H4 (cell line): ENCODE results near the genes RNF7, TFDP2 and U2SURP.

GRCh38 chr3:141412056-141412725 is 43.9 kb downstream of the ZBTB38 start:
- RAMPAGE, long total RNA = no peak

DNA sequence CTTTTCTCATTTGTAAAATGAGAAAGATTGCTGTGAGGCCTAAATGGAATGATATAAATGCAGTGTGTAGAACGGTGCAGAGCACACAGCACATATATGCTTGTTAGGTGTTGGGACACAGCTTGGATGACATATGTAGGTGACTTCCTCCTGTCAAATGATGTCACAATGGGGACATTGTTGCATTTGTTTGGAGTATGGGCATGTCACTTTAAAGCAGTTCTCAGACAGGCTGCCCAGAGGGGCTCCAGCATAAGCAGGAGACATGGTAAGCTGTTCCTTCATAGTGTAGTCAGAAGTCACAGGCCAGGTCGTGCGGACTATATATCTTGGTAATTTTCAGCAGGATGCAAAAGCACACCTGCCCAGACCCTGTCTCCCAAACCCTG is 57.6 kb downstream of the ZBTB38 start:
- RAMPAGE, long total RNA = no peak

DNA sequence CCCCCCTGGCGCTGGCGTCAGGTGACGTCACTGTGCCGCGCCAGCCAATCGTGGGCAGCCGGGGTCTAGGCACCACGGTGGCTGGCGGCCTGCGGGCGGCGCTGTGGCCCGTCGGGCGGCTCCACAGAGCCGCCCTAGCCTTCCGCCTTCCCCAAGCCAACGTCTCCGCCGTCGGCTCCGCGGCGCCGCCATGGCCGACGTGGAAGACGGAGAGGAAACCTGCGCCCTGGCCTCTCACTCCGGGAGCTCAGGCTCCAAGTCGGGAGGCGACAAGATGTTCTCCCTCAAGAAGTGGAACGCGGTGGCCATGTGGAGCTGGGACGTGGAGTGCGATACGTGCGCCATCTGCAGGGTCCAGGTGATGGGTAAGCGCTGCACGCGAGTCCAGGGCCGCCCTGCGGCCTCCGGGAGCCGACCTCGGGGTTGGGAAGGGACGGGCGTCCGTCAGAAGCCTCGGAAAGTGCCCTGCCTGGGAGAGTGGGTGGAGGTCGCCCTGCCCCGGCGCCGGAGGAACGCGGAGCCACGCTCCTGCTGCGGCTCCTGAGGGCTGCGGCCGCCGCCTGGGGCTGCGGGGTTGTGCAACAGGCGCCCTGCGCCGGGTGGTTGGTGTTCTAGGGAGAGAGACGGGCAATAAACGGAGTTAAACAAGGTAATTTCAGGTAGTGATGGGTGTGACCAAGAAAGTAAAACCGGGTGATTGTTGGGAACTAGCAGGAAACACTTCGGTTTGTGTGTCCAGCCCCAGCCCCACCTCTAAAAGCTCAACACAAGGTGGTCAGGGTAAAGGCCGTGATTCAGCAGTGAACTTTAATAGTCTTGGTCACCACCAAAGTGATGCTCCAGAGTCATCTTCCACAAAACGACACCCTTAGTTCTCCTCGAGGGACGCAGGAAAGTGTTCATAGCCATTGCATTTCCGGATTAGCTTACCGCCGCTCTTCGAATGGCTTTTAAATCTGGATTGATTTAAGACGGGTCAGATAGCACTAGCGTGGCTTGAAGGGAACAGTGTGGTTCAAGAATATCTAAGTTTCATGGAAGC is at the start of gene RNF7:
RNF7 (plus strand) TSS at position 147 of the 1,042 bp plus-strand sequence.
- RAMPAGE, long total RNA = start-site peak on the plus strand centred at position 138 of the sequence, 108 bp wide, 1,155 reads

DNA sequence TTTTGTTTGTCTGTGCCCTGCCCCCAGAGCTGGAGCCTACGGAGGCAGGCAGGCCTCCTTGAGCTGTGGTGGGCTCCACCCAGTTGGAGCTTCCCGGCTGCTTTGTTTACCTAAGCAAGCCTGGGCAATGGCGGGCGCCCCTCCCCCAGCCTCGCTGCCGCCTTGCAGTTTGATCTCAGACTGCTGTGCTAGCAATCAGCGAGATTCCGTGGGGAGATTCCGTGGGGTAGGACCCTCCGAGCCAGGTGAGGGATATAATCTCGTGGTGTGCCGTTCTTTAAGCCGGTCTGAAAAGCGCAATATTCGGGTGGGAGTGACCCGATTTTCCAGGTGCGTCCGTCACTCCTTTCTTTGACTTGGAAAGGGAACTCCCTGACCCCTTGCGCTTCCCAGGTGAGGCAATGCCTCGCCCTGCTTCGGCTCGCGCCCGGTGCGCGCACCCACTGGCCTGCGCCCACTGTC is 613 bp upstream of the GRK7 start:
- RAMPAGE, long total RNA = no peak

DNA sequence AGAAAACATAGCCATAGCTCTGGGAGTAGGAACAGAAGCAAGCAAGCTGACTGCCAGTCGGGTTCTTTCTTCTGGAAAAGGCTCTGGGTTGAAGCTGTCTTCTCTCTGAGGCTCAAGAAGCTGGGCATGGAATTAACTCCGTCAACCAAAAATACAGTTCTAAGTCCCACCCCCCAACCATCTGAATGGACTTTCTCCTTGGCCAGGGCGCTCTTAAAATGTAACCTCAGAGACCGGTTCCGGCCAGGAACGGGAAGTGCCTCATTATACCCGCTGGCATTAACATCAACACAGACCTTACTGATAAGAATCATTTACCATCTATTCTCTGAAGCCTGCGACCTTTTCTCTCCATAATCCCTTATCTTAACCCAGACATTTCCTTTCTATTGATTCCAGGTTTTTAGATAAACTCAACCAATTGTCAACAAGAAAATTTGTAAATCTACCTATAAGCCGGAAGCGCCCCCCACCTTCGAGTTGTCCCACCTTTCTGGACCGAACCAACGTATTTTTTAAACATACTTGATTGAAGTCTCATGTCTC is 64.7 kb downstream of the ATP1B3 start:
- RAMPAGE, long total RNA = no peak

GRCh38 chr3:142090288-142090959 is 58.9 kb downstream of the TFDP2 start:
- RAMPAGE, long total RNA = no peak

DNA sequence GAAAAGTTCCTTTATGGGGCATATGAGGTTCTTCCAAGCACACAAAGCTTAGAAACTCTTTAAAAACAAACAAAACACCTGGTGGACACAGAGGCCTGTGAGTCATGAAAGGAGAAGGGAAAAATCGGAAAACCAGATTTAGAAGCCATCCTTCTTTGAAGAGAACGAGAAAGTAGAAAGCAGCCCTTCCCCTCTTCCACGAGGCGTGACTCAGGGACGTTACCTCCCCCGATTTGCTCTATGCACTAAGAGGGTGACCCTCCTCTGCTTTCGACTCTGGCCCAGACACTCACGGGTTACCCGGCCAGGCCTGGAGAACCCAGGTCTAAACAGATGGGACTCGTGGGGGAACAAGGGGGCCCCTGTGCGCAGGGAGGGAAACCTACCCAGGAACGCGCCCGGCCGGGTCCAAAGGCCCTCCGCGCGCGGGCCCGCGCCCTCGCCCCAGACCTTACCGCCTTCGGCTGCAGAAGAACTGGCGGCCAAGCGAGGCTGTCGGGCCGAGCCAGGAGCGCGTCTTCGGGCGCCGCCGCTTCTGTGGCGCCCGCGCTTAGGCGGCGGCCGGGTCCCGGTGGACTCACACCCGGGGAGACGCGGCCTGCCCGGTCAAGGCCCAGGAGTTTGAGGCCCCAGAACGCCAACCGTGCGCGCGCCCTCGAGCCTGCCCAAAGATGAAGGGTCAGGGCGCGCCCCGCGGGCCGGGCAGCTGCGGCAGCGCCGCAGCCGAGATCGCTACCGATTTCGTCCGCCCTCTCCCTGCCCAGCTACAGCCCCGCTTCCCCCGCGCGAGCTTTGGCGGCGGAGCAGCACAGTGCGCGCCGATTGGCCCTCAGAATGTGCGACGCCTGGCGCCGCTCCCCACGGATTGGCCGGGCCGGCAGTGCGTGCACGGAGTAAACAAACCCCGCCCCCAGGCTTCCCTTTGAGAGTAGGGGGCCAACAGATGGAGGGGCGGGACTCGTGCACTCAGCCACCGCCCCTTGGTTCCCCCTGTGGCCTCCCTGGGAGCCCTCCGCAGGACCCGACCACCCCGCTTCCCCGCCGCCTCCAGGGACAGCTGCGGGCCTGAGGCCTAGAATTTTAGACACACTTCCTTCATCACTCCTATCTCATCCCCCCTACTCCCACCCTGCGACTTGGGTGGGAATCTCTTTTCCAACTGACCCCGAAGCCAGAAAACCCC is at the start of gene TFDP2:
TFDP2 (minus strand) TSS at position 817 of the 1,183 bp plus-strand sequence.
- RAMPAGE, long total RNA = no peak

DNA sequence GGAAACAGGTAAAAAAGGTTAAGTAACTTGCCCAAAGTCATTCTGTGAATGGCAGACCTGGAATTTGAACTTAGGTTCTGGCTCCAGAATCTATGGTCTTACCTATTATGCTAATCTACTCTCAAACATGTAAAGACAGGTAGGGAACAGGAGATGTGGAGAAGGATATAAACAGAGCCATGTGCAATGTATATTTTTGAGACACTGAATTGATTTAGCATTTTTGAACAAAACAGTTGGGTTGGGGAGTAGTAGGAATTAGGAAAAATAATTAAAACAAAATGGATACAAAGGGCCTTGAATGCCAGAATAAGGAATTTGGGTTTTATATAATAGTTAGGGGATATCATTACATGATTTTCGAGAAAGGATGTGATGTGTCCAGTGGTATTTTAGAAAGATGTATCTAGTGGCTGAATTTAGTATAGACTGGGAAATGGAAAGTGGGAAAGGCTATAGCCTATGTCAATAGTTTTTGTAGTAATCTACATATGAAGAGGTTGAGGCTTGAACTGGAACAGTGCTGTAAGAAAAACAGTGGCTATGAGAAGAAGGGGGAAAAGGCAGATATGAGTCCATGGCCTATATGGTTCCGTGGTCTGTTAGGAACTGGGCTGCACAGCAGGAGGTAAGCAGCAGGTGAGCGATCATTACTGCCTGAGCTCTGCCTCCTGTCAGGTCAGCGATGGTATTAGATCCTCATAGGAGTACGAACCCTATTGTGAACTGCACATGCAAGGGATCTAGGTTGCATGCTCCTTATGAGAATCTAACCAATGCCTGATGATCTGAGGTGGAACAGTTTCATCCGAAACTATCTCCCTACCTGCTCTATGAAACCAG is 15.7 kb downstream of the TRPC1 start:
- RAMPAGE, long total RNA = no peak

- RAMPAGE, long total RNA = no peak
Measured at GRCh38 chr3:142862786-142863846, 25.8 kb downstream of the PCOLCE2 start.

GRCh38 chr3:143001511-143002371 is at the start of gene U2SURP:
Gene U2SURP (plus strand): TSS chr3:143001570.
- RAMPAGE, long total RNA = start-site peak on the plus strand at chr3:143001601-143001616, 236 reads

- RAMPAGE, long total RNA = no peak
Measured at GRCh38 chr3:143120821-143121909, 1.6 kb downstream of the CHST2 start.

DNA sequence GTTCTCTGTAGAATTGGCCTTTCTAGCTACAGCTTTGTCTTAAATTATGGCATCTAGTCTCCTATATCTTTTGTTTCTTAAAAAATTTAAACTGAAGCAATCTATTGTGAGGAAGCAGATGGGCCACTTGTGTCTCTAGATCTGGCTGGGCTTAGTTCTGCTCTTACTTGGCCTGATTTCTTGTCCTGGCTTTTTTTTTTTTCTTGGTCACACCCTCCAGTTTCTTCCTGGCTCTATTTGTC is 31.3 kb downstream of the CHST2 start:
- RAMPAGE, long total RNA = no peak

DNA sequence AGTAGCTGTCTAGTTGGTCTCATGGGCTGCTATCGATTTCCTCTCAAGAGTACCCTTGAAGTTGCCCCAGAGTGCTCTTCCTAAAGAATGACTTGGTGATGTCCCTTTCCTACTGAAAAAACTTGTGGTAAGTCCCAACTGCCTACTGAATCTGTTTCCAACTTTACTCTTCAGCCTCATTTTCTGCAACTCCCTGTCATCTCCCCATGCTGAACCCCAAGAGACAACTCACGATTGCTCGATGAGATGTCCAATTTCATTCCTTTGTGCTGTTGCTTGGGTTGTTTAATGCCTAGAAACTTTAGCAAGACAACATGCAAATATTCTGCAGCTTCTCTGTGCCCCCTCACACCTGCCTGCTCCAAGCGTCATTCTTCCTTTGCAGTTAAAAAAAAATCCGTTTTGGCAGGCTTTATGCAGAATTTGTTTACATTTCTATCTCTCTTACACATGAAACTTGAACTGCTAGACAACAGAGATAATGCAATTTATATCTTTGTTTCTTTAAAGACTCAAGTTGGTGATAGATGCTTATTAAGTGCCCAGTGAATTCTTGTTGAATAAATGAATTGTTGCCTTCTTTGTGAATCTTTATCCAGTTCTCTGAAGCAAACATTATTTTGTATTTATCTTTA is 53.1 kb downstream of the CHST2 start:
- RAMPAGE, long total RNA = no peak

DNA sequence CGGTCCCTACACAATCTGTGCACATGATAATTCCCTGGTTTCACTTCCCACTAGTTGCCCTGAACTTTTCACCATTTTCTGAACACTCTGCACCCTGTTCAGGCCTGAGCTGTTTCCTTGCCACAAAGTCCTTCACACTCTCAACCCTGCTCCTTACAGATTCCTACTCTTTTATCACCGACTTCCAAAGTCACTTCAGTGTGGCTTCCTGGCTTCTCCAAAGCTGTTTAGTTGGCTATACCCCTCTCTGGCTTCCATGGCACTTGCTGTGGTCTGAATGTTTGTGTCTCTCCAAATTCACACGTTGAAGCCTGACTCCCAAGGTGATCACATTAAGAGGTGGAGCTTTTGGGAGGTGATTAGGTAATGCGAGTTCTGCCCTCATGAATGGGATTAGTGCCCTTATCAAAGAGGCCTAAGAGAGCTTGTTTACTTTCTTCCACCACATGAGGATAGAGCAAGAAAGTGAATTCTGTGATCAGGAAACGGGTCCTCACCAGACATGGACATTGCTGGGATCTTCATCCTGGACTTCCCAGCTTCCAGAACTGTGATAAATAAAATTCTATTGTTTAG is 233.5 kb downstream of the CHST2 start:
- RAMPAGE, long total RNA = no peak

DNA sequence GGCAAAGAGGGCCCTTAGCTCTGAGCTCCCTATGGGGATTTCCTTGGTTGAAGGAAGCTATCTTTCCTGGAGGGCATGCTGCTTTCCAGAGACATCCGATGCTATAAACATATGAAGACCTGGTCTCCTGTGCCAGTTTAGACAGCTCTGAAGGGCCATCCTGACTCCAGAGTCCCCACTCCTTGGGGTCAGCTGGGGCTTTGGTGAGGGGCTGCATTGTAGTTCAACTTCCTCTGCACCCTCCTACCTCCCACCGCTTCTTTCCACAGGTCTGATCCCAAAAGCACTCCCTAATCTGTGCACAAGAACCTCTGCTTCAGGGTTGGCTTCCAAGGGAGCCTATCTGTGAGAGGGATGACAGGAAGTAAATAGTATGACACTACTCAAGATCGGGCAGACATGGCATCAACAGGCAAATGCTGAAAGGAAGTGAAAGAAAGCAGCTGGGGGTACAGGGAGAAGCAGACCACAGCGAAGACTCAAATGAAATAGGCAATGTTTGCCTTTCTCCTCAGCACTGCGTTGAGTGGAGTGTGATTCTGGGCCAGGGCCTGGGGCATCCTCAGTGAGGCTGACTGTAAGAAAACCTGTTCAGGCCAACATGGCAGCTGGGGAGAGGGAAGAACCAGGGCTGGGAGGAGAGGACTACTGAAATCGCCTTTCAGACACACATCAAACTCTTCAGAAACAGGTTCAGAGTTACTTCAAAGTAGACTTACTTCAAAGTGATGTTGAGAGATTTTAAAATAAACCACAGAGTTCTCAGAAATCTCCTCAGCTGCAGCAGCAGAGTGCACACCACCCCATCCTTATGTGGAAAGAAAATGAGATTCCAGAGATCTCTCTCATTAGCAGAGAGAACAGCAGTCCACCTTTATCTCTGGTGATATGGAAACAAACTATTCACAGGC is 96.6 kb downstream of the SLC9A9 start:
- RAMPAGE, long total RNA = no peak

DNA sequence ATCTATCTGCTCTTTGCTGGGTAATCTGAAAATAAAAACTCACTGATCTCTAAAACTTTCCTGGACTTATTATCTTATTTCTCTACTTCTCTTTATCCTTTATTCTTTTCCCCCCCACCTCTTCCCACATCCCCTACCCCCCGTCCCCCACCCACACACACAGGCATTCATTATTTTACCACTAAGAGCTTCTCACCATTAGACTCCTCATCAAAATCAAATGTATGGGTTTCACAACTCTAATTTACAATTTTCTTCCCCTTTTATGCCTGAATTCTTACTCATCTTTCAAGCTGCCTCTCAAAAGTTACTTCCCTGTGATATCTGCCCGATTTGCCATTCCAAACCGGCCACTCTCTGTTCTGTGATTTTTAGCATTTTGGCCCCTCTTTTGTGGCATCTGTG is 42.3 kb downstream of the SLC9A9 start:
- RAMPAGE, long total RNA = no peak

DNA sequence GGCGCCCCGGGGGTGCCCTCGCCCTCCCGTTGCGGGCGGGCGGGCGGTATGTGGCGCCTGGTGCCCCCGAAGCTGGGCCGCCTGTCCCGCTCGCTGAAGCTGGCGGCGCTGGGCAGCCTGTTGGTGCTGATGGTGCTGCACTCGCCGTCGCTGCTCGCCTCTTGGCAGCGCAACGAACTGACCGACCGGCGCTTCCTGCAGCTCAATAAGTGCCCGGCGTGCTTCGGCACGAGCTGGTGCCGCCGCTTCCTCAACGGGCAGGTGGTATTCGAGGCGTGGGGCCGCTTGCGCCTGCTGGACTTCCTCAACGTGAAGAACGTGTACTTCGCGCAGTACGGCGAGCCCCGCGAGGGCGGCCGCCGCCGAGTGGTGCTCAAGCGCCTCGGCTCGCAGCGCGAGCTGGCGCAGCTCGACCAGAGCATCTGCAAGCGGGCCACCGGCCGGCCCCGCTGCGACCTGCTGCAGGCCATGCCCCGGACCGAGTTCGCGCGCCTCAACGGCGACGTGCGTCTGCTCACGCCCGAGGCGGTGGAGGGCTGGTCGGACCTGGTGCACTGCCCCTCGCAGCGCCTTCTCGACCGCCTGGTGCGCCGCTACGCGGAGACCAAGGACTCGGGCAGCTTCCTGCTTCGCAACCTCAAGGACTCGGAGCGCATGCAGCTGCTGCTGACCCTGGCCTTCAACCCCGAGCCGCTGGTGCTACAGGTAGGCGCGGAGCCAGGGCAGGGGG is 827 bp downstream of the DIPK2A start:
- RAMPAGE, long total RNA = no peak

- RAMPAGE, long total RNA = no peak
Measured at GRCh38 chr3:146093827-146094303, 67.1 kb downstream of the PLOD2 start.

- RAMPAGE, long total RNA = no peak
Measured at GRCh38 chr3:146241709-146242463, 9.0 kb downstream of the PLSCR4 start.

DNA sequence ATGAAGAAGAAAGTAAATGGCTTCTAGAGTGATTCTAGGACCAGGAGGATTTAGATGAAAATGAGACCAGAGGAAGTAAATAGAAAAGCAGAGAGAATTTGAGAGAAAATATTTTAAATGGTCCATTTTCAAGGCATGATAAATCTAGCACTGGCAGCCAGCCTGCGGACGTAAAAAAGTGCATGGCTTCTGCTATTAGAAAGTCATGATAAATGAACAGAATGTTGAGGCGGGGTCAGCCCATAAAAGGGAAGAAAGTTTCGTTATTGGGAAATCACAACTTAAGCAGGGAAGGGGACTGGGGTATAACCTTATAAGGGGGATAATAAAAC is 88.3 kb upstream of the PLSCR4 start:
- RAMPAGE, long total RNA = no peak